ENCODE results near the genes FKBP8, CRTC1, UPF1, ARMC6 and MEF2B.

GRCh38 chr19:18380013-18380778 lies 5.8 kb upstream of the GDF15 start:
- RRBS, result no CpG with 5 or more reads among the region's 20 CpGs

DNA sequence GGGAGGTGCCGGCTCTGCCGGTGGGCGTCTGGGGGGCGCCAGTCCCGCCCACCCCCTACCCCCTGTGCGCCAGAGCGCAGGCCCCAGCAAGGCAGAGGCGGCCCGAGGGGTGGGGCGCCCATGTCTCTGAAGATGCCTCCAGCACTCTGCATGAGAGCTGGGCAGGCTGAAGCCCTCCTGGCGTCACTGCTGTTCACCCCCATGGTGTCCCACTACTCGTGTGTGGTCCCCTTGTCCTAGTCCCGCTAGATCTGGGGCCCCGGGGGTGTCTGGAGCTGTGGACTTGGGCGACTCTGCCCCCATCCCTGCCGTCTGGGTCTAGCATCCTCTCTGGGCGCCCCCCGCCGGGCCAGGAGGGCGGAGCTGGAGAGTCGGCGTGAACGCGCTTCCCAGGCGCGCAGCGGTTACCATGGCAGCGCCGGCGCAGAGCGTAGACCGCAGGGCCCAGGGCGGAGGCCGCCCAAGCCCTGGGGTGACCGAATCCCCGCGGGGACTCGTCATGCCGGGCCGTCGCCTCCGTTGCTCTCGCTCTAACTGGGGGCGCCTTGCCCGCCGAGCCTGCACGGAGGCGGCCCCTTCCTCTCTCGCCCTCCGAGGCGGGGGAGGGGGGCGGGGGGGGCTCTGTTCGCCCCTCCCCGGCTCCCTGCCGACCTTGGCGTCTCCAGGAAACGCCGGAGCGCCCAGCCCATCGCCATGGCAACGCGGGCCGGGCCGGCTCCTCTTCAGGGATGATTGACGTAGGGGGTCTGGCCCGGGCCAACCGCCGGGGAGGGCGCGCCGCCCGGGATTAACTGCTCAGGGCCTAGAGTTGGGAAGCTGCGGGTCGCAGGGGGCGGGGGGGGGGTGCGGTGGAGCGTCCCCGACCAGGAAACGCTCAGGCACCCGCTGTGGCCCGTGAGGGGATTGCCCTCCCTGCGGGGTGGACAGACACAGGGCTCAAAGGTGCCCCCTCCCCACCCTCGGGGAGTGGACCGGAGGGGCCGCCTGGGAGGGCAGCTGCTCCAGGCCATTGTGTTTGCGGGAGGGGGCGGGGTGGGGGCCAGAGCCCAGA lies 9.0 kb downstream of the ISYNA1 start:
- RRBS, result 2% methylated on average over 33 of the region's 87 CpGs

GRCh38 chr19:18455894-18456231 lies 17.9 kb upstream of the ISYNA1 start:
- RRBS, result no CpG with 5 or more reads among the region's 9 CpGs

GRCh38 chr19:18495159-18495876 lies 26.6 kb downstream of the ELL start:
- RRBS, result no CpG with 5 or more reads among the region's 16 CpGs

- RRBS, result no CpG with 5 or more reads among the region's 9 CpGs
These were observed 3.3 kb downstream of the ELL start for GRCh38 chr19:18518560-18519061.

GRCh38 chr19:18521156-18521712 lies 636 bp downstream of the ELL start:
- RRBS, result 1% methylated on average over 16 of the region's 35 CpGs

- RRBS, result 2% methylated on average over 20 of the region's 62 CpGs
These were observed at the start of gene FKBP8 for GRCh38 chr19:18543350-18544250. Gene FKBP8 (minus strand): TSS chr19:18543573.

DNA sequence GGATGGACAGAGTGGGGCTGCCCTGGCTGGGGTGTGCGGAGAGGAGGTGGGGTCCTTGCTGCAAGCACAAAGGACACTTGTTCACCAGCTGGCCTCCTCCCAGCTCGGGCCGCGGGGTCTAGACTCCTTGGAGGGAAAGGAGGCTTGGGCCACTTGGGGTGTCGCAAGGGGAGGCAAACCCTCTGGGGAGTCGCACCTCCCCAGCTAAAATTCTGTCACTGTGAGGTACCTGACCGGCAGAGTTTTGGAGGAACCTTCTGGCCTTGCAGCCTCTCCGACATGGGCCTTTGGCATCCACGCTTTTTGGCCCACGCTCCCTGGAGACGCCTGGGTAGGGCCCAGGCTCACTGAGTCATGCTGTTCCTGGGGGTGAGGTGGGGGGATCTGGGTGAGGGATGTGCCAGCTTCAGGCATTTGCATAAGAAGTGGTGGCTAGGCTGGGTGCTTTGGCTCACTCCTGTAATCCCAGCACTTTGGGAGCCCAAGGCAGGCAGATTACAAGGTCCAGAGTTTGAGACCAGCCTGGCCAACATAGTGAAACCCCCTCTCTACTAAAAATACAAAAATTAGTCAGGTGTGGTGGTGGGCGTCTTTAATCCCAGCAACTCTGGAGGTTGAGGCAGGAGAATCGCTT lies 8.4 kb downstream of the KLHL26 start:
- RRBS, result no CpG with 5 or more reads among the region's 13 CpGs

DNA sequence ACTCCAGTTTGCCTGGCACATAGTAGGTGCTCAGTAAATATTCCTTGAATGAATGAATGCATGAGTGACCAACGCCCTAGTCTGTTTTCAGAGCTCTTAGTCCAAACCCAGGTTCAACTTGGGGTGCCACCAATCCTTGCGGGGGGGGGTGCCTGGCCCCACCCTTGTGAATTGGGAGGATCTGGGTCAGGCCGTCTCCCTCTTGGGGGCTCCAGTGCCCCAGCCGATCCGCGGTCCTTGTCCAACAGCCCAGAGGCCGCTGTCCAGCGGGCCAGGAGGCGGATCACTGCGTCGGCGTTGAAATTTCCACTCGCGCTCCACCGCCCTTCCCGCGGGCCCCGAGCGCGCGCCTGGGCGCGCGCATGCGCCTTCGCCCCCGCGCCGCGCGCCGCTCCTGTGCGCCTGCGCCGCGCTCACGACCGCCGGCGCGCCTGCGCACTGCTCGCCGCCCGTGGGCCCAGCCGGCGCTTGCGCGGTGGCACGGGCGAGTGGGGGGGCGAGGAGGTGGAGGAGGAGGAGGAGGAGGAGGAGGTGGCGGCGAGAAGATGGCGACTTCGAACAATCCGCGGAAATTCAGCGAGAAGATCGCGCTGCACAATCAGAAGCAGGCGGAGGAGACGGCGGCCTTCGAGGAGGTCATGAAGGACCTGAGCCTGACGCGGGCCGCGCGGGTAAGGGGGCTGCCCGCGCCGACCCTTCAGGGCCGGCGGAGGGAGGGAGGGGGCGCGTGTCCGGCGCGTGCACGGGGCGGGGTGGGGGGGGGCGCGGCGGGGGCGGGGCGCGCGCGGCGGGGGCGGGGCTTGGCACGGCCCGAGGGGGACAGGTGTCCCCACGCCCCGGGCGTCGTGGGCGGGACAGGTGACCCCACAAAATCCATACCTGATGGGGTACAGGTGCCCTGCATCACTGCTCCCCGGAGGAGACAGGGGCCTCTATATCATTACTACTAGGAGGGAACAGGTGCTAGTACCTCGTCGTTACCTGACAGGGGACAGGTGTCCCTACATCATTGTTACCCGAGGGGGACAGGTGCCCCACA lies at the start of gene CRTC1:
TSS of gene CRTC1 (plus strand) at position 523 of the 1,039 bp plus-strand sequence.
- RRBS, result 3% methylated on average over 13 of the region's 103 CpGs

GRCh38 chr19:18700204-18701724 lies 17.3 kb downstream of the CRTC1 start:
- RRBS, result 91% methylated on average over 5 of the region's 53 CpGs

DNA sequence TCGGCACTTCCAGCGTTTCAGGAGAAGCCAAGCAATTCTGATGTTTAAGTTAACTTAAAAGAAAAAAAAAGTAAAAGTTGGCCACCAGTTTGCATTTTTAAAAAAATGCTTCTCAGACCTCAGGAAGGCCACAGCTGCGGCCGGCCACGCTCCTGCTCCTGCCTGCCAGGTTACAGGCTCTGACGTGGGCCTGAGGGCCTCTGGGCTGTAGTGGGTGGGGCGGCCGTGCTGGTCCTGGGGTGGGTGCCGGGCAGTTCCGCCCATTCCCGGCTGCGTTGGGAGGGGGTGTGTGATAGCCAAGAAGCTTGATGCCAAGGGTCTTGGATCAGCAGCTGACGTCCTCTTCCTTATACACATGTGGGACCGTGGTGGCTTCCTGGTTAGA lies 28.0 kb downstream of the CRTC1 start:
- RRBS, result no CpG with 5 or more reads among the region's 14 CpGs

- RRBS, result no CpG with 5 or more reads among the region's 2 CpGs
These were observed 21.6 kb downstream of the COMP start for GRCh38 chr19:18769645-18769787.

- RRBS, result 3% methylated on average over 16 of the region's 90 CpGs
These were observed at the start of gene UPF1 for GRCh38 chr19:18831524-18832233. Gene UPF1 (plus strand): TSS chr19:18831959.

DNA sequence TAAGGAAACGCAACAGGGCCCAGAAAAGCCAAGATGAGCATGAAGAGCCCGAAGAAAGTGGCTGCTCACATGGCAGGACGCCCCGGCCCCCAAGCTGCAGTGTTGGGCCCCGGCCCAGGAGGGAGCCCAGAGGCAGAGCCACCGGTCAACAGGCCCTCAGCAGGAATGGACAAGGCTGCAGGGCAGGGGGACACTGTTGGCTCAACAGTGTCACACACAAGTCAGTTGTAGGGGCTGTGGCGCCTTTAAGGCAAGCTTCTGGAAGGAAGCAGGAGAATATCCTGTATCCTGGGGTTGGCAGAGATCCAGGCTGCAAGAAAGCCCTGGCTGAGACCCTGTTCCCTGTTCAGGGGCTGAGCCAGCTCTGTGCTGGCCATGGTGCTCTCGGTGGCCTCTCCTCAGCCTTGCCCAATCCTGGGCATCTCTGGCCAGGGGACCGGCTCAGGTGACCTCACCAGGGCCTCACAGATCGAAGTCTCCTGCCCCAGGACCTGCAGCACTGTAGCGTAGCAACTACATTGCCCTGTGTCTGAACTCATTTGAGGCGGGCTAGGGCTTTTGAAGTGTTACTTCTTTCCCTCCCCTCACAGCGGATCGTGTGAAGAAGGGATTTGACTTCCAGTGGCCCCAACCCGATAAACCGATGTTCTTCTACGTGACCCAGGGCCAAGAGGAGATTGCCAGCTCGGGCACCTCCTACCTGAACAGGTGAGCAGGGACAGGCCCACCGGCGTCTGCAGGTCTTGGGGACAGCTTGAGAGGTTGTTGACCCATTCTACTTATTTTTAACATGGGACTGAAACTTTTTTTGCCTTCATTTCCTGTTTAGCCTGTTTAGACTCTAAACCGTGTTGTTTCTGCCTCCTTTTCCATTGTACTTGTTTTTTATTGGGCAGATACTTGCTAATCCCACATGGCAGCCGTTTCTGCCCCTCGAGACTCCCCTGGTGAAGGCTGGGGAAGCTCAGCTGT lies 28.3 kb downstream of the UPF1 start:
- RRBS, result no CpG with 5 or more reads among the region's 23 CpGs

- RRBS, result no CpG with 5 or more reads among the region's 19 CpGs
These were observed 8.8 kb upstream of the CERS1 start for GRCh38 chr19:18904667-18905303.

DNA sequence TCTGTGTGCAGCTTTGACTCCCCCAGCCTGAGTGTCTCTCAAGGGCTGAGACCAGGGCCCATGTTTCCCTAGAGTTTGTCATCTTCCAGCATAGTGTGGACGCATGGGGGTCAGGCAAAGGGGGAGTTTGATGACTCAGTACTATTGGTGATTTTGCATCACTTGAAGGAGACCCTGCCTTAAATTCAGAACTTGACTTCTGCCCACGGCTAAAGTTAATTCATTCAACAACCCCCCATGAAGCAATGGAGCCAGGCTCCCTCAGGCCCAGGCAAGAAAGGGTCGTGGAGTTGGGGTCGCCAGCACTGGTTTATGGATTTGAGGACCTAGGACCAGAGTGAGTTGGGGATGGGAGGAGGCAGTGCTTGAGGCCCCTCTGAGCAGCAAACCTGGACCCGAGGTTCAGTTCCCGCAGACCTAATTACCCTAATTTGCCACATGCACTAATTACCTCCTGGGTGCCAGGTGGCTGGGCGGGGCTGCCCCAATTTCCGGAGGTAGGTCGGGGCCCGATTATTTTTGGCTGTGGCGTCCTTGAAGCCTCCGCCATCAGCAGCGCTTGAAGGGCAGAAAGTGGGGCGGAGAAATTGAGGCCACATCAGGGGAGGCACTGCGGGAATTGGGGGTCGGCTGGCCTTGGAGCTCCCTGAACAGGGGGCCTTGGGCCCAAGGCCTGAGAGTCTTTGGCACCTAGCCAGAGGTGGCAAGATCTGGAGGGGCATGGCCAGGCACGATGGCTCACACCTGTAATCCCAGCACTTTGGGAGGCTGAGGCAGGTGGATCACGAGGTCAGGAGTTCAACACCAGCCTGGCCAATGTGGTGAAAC lies 5.8 kb upstream of the HOMER3 start:
- RRBS, result no CpG with 5 or more reads among the region's 18 CpGs

GRCh38 chr19:19033287-19034083 lies at the start of gene ARMC6:
Gene ARMC6 (plus strand): TSS chr19:19033603.
- RRBS, result 2% methylated on average over 34 of the region's 109 CpGs

- RRBS, result no CpG with 5 or more reads among the region's 26 CpGs
These were observed 12.0 kb upstream of the SLC25A42 start for GRCh38 chr19:19051582-19052323.

DNA sequence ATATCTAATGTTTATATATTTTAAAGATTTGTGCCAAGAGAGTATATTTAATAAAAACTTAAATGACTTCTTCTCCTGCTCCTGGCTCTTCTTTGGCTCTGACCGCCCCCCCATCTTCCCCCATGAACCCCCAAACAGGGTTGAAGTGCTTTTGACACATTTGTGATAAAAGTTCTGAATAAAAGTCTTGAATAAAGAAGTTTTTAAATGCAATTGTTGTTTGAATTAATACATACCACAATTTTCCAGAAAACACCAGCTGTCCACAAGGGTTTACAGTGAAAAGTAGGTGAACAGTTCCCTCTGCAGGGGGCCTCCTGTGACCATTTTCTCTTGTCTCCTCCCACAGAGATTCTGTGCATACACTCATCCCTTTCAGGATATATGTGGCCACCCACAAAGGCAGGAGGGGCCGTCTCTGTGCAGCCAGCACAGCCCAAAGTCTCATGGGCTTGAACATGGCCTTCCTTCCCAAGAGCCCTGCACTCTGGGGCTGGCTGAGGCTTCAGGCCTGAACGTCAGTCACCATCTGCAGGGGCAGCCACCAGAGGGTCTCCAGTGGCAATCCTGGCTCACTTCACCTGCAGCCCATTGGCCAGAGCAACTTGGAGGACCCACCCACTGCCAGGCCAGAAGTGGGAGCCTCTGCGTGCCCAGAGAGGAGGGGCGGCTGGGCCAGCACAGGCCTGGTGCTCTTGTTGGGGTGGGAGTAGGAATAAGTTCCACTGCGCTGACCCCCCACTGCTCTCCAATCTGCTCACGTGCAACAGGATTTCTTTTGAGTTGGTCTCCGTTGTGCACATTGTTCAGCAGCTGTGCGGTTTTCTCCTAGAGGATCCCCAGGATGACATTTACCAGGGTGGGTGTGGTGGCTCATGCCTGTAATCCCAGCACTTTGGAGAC lies 25.2 kb downstream of the TMEM161A start:
- RRBS, result no CpG with 5 or more reads among the region's 9 CpGs

DNA sequence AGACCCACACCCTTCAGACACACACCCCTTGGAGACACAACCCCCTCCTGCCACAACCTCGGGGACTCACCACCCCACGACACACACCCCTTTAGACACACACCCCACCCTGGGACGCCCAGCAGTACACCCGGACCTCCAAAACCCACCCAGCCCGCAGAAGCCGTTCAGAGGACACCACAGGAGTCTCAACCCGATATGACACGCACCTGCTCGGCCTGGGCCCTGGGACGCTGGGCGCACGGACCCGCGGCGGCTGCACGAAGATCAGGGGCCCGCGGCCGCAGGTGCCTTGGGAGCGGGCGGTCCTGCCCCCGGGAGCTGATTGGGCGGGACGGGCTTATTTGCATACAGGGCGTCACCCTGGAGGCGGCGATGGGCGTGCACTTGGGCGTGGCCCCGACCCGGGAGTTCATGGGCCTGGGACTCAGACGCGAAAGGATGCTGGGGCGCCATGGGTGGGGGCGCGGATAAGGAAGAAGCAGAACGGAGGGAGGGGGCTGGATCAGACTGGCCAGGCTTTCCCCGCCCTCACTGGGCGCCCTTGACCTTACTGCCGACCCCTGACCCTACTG lies at the start of gene MEF2B:
TSS of gene MEF2B (minus strand) at position 268 of the 575 bp plus-strand sequence.
- RRBS, result 1% methylated on average over 8 of the region's 40 CpGs